M059J (cell line): Measurements from ENCODE around the gene MOBP.

DNA sequence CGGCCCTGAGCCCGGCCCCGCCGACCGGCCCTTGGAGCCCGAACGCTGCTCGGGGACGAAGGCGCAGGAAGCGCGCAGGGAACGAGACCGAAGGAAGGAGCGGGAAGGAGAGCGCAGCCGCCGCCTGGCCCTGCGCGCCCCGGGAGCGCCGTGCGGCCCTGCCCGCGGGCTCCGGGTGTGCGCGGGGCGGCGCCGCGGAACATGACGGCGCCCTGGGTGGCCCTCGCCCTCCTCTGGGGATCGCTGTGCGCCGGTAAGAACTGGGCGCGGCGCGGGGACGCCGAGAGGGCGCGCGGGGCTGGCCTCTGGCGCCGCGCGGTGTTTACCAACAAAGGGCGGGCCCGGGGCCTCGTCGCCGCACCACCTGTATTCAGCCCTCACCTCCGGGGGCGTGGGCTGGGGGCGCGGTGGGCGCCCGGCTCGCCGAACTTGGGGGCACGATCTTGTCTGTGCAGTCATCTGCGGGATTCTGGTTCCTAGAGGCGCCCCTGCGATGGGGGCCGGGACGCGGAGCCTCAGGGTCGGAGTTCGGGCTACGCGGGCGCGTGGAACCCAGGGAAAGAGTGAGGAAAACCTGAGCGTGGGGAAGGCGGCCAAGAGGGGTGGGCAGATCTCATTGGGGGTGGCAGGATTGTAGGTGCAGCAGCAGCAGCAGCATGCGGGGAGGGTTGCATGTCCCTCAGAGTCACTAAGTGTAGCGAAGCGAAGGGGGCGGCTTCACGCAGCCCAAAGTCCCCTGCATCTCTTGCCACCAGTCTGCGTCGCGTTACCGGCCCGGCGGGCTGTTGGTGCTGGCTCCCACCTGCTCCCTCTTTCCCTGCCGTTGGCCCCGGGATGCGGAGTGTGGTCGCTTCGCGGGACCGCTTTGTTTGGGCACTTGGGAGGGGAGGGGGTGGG, 680 bp downstream of the ACVR2B start:
- RAMPAGE, long total RNA, result no peak

DNA sequence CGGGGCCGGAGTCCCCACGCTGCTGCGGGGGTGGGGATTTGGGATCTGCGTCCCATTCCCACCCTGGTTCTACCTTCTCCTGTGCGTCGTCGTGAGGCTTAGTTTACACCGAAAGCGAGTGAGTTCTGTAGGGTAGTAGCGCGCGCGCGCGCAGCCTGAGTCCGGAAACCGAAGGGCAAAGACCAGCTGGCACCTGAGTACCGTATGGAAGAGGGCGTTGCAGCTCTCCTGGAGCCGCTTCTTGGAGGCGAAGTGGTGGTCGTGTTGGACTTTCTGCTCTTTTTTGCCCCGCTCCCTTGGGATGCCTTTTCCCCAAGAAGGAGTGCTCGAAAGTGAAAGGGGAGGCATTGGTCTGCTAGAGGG, 1.8 kb downstream of the ACVR2B start:
- RAMPAGE, long total RNA, result no peak

DNA sequence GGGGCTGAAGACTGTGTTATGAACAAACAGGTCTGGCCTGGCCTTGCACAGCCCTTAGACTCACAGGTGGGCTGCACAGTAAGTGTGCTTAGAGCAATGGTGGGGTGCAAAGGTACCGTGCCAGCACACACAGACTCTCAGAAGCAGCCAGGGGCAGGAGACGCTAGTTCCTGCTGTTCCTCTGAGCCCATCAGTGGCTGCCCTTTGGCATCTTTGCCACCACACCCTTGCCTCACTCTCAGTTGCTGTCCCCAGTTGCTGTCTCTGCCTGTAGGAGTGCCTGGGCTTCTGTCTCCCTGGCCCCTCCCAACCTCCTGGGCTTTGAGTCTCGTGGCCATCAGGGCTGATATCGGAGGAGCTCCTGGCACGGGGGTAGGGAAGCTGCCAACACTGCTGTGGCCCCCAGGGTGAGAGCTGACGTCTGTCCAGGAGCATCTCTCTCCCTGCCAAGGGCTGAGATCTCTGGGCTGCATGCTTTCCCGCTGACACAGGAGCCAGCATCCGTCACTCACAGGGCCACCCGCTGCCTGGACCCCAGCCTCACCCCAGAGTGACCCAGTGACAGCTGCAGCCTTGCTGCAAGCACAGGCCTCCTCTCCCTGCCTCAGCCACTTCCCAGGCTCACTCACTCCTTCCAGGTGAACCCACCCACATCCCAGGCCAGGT, 47.4 kb downstream of the EXOG start:
- RAMPAGE, long total RNA, result no peak

- RAMPAGE, long total RNA, result no peak
Observed at GRCh38 chr3:38648077-38648917, 1.2 kb downstream of the SCN5A start.

DNA sequence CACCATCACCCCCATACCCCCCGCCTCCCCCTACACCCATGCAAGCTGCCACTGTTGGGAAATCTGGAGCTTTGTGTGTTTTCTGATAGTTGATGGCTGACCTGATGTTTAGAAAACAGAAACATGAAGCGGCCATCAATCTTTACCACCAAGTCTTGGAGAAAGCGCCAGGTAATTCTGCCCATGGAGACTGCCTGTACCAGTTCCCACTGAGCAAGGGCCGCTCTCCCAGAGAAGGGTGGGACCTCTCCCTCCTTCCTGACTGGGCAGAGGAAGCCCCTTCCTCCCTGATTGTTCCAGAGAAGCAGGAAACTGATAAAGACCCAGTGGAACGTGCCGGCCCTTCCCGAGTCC, 18.4 kb downstream of the CSRNP1 start:
- RAMPAGE, long total RNA, result no peak

DNA sequence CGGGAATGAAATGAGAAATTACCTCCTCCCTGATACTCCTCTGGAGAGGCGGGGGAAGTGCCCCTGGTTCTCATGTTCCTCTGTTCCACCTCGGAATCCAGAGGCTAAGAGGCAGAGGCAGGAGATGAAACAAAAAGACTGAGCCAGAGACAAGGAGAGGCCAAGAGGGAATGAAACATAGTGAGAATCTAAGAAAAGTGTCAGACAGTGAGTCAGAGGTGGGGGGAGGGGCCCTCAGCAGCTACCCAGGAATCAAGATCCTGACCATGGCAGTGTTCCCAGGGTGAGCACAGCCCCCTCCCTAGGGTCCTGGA, 2.6 kb downstream of the CSRNP1 start:
- RAMPAGE, long total RNA, result no peak

- RAMPAGE, long total RNA, result no peak
Observed at GRCh38 chr3:39151303-39151809, 2.0 kb downstream of the CSRNP1 start.

- RAMPAGE, long total RNA, result no peak
Observed at GRCh38 chr3:39250160-39250628, 29.6 kb downstream of the CX3CR1 start.

DNA sequence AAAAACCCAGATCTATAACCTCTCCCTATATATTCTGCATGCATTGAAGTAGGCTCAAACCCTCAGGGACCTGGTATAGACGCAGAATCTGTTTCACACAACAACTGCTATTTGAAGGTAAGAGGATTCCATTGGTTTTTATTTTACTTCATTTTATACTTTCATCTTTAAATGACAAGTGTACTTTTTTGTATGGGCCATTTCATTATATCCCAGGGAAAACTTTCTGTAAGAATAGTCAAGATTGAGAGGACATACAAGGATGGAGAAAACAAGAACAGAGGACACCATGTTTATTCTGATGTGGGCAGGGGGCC, at the start of gene MOBP:
TSS of gene MOBP (plus strand) at position 57 of the 317 bp plus-strand sequence.
- RAMPAGE, long total RNA, result no peak

GRCh38 chr3:39781485-39782028, 27.9 kb upstream of the MYRIP start:
- RAMPAGE, long total RNA, result no peak

DNA sequence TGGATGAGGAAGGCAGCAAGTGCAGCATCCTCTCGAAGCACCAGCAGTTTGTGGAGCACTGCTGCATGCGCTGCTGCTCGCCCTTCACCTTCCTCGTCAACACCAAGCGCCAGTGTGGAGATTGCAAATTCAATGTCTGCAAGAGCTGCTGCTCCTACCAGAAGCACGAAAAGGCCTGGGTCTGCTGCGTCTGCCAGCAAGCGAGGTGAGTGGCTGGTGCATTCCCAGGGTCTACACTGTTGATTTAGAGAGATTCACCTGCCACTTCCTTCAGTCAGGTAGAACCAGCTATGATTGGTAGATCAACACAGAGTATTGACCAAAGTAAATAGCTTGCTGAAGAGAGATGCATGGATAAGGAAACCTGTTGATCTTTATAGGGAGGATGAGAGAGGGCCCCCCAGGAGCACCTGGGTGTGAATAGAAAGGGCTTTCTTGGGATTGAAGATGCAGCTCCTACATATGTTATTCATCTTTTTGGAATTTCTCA, 234.7 kb downstream of the MYRIP start:
- RAMPAGE, long total RNA, result no peak

- RAMPAGE, long total RNA, result no peak
Observed at GRCh38 chr3:40187756-40188255, 121.7 kb upstream of the EIF1B start.

- RAMPAGE, long total RNA, result no peak
Observed at GRCh38 chr3:40477623-40478310, 845 bp downstream of the ZNF619 start.

DNA sequence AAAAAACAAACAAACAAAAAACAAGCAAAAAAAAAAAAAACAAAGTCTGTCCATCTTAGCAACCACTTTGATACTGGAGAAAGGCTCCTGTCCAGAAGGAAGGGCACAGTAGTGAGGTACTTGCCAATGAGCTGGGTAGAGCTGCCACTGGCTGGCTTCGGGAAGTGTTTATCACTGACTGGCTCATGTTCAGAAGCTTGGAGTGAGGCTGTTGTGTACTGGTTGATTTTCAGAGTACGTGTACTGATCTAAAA, 1.1 kb upstream of the ZNF621 start:
- RAMPAGE, long total RNA, result no peak

DNA sequence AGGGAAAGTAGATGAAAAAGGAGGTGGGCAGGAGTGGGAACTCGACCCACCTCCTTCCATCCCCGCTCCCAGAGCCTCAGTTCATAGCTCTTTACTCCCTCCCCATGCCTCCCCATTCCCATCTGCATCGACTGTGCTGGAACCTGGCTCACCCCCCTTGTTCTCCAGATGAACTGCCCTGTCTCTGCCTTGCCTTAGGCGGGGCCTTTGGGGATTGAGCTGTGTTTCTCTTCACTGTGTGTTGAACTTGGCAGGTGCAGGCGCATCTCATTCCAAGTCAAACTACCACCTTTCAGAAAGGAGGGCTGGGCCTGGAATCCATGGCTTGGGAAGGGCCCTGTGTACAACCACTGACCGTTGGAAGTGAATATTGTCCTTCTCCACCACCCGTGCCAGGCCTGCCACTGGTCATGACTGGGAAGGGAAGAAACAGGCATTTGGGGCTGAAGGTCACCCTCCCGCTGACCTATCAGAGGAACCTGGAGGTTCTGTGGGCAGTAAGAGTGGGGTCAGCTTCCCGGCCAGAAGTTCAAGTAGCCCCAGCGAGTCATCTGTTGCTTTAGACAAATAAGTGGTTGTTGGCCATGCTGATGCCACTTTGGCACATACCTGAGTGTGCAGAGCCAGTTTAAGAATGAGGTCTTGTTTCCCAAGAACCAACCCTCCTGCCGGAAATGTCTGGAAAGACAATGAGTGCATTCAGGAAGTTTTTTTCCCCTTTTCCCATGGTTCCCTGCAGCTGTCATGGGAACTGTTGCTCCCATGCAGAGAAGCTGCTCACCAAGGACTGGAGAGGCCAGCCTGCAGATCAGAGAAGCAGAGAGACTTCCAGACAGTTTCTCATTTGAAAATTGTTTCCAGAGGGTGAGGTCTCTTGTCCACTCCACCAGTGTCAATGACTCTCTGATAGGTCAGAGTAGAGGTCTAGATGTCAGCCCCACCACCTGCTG, 166.6 kb downstream of the ZNF621 start:
- RAMPAGE, long total RNA, result no peak

DNA sequence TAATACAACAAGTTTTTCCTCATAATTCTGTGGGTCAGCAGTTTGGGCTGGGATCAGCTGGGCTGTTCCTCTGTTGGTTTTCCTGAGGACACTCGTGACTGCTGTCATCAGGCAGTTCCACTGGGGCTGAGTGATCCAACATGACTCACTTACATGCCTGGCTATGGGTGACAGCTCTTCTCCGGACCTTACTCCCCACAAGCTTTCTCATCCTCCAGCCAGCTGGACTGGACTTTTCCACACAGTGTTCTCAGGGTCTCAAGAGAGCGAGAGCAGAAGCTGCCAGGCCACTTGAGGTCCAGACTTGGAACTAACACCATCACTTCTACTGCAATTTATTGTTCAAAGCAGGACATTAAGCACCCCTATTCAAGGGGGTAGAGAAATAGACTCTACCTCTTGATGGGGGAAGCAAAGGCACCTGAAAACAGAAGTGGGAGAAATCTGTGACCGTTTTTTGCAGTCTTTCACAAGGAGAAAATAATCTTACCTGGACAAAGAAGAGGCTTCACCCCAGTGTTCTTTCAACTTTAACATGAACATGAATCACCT, 303.6 kb downstream of the ZNF621 start:
- RAMPAGE, long total RNA, result no peak

GRCh38 chr3:41101985-41102555, 97.2 kb upstream of the CTNNB1 start:
- RAMPAGE, long total RNA, result no peak

- RAMPAGE, long total RNA, result no peak
Observed at GRCh38 chr3:41219062-41219782, 19.9 kb downstream of the CTNNB1 start.

DNA sequence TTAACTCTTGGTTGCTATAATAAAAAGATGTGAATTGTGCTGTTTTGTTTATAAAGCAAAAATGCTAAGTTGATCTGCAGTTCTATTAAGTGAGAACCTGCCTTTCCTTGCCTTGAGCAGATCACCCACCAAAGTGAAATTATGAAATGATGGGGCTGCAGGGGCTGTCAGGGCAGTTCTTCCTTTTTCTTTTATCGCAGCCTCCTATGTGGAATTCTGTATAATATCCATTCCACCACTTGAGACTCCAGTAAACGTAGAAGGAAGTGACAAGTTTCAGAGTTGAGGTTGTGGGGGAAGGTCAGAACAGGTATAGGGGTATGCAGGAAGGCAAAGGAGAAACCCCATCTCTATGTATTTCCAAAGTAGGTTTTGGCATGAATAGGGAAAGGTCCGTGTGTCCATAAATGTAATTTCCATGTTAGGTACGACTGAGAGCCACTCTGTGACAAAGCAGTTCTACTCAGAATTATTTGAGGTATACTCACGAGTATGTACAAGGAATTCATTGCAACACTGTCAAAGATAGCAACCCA, 43.4 kb downstream of the CTNNB1 start:
- RAMPAGE, long total RNA, result no peak

GRCh38 chr3:42014158-42014512, 52.2 kb upstream of the ULK4 start:
- RAMPAGE, long total RNA, result no peak